ENCODE results near the genes CASZ1, ANGPTL7, FBXO6 and TNFRSF1B.

- PRO-cap = no peak
Observed at GRCh38 chr1:10728480-10729114, 67.8 kb downstream of the CASZ1 start.

GRCh38 chr1:10789250-10790210 lies 6.9 kb downstream of the CASZ1 start:
- PRO-cap = no peak

DNA sequence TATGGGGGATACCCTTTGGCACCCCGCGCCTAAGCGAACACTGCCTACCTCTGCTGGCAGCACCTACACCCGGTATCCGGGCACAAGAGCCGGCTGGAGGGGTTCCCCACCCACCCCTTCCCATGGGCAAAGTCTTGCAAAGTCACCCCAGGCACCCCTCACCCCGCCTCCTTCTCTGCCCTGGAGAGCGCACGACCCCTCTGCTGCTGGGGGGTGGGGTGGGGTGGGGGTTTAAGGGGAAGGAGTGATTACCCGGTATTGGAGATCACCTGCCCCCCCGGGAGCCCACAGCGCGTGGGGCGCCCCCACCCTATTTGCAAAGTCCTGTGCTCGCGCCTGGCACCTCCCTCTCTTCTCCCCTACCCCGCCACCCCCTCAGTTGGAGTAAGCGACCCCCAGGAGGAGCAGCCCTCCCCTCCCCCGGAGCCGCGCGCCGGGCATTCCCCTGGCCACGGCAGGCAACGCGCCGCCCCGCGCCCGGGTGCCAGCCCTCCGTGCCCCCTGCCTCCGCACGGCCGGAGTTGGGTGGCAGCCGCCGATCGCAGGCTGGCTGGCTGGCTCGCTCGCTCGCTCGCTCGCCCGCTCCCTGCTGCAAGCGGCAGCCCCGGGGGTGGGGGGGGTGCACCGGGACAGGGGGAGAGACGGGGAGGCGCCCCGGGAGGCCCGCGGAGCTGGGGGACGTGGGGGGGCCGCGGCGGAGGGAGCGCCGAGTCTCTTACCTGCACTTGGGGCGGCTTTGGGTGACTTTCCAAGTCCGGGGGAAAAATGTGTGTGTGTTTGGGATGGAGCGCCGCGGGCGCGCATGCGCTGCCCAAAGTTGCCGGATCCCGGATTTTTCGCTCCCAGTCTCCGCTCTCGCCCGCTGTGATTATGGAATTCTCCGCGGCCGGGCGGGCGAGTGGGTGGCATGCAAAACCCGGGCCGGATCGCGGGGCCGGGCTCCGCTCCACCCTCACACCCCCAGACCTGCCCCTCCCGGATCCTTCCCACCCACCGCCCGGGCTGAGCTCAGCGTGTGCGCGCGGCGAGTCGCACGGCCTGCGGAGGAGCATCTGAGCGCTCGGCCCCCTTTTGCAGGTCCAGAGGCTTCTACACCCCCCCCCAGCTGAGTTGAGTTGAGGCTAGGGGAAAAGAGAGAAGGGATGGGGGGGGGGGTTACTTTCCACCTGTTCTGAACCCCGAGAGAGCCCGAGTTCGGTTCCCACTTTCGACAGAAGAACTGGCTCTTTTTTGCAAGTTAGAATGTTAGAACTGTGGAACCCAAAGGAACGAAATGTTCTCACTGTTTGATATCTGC lies at the start of gene CASZ1:
TSS of gene CASZ1 (minus strand) at position 802 of the 1,297 bp plus-strand sequence.
- PRO-cap = bidirectional peak, plus-strand start at position 1,014 of the sequence, minus-strand start at position 790 of the sequence

DNA sequence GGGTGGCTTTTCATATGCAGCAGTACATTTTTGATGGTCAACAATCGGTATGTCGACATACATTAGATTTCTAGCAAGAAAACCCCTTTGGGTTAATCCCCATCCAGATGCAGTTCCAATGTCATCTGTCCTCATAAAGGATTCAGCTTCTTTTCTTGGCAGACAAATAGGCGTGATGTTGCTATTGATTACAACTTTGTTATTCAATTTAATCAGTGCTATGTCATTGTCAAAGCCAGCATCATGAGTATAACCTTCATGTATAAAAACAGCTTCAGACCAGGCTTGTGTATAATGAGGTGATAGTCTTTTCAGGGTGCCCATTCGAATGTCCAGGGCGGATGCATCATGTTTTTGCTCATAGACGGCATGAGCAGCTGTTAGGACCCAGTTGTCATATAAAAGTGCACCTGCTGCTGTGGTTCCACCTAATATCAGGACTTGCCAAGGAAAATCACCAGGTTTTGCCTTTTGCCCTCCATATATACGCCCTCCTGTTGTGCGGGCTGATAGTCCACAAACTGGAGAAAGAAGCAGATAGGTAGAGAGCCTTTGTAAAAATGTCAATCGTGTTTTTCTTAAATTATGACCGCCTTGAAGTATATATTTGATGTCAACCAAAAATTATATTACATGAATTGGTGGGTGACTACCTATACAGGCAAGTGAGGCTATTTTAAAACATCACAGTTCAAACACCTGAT lies 14.8 kb downstream of the TARDBP start:
- PRO-cap = no peak

DNA sequence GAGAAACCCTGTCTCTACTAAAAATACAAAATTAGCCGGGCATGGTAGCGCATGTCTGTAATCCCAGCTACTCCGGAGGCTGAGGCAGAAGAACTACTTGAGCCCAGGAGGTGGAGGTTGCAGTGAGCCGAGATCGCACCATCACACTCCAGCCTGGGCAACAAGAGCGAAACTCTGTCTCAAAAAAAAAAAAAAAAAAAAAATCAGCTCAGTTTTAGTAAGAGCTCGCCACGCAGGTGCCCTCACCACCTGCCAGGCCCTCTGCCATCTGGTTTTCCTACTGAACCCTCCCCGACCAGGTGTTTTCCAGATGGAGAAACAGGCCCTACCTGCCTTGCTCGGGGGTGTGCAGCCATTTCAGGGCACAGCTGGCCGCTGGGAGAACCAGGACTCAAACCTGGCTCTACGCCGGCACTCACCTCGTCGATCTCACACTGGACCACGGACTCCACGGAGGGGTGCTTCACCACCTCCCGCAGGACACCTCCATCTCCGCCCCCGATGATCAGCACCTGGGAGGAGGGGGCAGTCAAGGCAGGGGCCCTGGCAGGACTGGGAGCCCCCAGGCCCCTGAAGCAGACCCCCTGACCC lies 1.3 kb downstream of the SRM start:
- PRO-cap = no peak

- PRO-cap = no peak
Observed at GRCh38 chr1:11188954-11189519, at the start of gene ANGPTL7. TSS of gene ANGPTL7 (plus strand) at chr1:11189355.

- PRO-cap = no peak
Observed at GRCh38 chr1:11255935-11256383, 6.4 kb downstream of the MTOR start.

GRCh38 chr1:11663889-11664501 lies at the start of gene FBXO6:
TSS of gene FBXO6 (plus strand) at chr1:11664200.
- PRO-cap = unidirectional peak, plus-strand start at chr1:11664100; unidirectional peak, plus-strand start at chr1:11664227

DNA sequence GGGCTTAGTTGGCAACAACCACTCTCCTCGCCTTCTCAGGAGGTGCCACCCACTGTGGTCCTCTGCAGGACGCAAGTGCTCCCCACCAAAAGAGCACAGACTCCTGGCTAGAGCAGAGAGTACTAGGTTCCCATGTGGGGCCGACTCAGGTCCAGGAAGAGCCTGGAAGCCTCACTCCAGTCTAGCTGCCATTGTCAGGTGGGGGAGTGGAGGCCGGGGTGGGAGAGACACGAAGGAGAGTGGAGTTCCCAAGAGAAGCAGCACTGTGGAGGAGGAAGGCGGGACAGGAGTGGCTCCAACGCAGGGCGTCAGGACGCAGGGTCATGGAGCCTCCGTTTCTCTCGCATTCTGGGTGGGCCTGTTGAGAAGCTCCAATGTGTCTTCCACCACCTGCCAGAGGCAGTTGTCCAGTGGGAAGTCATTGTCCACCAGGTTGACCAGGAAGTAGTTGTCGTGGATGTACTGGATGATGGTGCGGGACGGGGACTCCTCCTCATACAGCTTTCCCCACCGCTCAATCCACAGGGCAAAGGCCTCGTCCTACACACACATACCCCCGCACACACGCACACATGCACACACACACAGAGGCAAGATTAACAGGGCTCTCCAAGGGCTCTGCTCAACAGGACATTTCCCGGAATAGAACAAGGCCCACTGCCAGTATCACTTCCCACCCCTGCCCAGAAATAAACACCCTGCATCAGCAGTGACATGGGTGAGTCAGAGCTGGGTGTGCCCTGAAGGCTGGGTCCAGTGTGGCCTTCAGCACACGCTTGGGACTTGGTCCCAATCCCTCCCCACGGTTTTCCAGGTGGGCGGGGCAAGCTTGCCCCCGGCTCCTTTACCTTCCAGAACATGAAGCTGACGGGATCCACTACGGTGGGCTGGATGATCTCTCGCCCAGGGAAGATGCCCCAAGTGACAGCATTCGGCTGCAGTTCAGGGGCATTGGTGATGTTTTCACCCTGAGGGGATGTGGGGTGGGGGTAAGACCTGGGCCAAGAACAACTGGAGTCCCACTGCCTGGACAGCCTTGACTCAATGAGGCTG lies 15.1 kb downstream of the MTHFR start:
- PRO-cap = bidirectional peak, plus-strand start at position 854 of the sequence, minus-strand start at position 598 of the sequence

GRCh38 chr1:11806313-11806575 lies 253 bp downstream of the CLCN6 start:
- PRO-cap = no peak

DNA sequence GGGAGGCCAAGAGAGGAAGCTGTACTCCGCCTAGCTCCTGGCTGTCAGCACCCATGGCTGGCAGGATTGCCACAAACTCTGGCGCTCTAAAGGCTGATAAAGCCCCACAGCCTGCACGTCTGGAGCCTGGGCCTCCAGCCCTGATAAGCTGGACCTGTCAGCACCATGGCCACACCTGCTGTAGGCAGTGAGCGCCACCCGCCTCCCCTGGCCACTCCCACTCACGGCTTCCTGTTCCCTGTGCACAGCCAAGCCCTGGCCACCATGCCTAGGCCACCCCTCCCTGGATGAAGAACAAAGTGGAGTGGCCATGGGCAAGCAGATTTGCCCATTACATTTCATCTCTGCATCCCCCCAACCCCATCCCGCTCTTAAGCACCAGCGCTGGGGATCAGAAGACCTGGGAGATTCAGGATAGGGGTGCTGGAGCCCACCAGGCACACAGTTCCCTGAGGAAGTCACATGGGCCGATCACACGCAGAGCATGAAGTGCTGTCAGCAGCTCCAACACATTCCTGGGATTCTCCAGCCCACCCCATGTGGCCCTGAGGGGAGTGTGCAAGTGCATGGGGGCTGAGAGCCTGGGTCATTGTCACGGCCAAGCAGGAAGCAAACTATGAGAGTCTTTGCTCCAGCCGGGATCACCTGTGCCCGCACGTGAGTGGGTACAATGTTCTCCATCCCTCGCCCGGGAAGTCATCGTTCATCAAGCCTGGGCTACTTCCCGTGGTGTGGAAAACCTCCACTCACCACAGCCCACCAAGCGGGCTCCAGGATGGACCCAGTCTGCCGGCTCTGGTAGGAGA lies 24.4 kb upstream of the NPPB start:
- PRO-cap = no peak

- PRO-cap = no peak
Observed at GRCh38 chr1:11938723-11939303, 4.3 kb downstream of the PLOD1 start.

GRCh38 chr1:12125367-12126027 lies 41.3 kb upstream of the TNFRSF1B start:
- PRO-cap = no peak

DNA sequence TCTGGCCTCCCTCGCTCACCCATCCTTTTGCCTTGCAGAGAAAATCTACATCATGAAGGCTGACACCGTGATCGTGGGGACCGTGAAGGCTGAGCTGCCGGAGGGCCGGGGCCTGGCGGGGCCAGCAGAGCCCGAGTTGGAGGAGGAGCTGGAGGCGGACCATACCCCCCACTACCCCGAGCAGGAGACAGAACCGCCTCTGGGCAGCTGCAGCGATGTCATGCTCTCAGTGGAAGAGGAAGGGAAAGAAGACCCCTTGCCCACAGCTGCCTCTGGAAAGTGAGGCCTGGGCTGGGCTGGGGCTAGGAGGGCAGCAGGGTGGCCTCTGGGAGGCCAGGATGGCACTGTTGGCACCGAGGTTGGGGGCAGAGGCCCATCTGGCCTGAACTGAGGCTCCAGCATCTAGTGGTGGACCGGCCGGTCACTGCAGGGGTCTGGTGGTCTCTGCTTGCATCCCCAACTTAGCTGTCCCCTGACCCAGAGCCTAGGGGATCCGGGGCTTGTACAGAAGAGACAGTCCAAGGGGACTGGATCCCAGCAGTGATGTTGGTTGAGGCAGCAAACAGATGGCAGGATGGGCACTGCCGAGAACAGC lies 24.4 kb upstream of the TNFRSF1B start:
- PRO-cap = no peak

GRCh38 chr1:12143195-12144462 lies 23.2 kb upstream of the TNFRSF1B start:
- PRO-cap = no peak

GRCh38 chr1:12152115-12152545 lies 14.7 kb upstream of the TNFRSF1B start:
- PRO-cap = no peak

- PRO-cap = bidirectional peak, plus-strand start at chr1:12166991, minus-strand start at chr1:12166894
Observed at GRCh38 chr1:12166653-12167139, at the start of gene TNFRSF1B. TSS of gene TNFRSF1B (plus strand) at chr1:12166991.

- PRO-cap = no peak
Observed at GRCh38 chr1:12169798-12170149, 3.0 kb downstream of the TNFRSF1B start.

GRCh38 chr1:12178829-12179645 lies 12.2 kb downstream of the TNFRSF1B start:
- PRO-cap = bidirectional peak, plus-strand start at chr1:12179278, minus-strand start at chr1:12179184

DNA sequence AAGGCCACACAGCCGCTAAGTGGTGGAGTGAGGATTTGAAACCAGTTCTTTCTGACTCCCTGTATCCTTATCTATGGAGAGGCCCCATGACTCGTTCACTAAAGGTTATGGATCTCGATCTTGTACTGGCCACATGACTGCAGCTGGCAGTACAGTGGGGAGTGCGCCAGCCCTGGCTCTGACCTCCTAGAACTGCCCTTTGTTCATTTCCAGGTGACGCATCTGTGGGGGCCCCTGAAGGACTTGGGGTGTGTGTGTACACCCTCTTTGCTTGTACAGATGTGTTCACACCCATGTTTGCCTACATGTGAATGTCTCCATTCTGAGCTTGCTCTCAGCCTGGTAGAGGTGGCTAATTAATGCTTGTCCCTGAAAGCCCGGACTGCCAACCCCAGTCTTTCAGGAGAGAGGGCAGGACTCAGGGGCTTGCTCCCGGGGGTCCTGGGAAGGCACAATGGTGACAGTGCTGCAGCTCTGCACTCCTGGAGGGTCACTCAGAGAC lies 19.8 kb downstream of the TNFRSF1B start:
- PRO-cap = no peak